Ovary (tissue), 7 donors: ENCODE data around the genes ZNF367, CDC14B, NUTM2G and TRMO.

- PRO-cap, 7 experiments: peak in 4 of 7 experiments; most common plus-strand start chr9:95876275 (in 1); most common minus-strand start chr9:95876349 (in 4)
- RAMPAGE, long total RNA, 2 experiments: no peak in any of the 2 experiments
Measured at GRCh38 chr9:95876186-95876588, 696 bp downstream of the ERCC6L2 start.

DNA sequence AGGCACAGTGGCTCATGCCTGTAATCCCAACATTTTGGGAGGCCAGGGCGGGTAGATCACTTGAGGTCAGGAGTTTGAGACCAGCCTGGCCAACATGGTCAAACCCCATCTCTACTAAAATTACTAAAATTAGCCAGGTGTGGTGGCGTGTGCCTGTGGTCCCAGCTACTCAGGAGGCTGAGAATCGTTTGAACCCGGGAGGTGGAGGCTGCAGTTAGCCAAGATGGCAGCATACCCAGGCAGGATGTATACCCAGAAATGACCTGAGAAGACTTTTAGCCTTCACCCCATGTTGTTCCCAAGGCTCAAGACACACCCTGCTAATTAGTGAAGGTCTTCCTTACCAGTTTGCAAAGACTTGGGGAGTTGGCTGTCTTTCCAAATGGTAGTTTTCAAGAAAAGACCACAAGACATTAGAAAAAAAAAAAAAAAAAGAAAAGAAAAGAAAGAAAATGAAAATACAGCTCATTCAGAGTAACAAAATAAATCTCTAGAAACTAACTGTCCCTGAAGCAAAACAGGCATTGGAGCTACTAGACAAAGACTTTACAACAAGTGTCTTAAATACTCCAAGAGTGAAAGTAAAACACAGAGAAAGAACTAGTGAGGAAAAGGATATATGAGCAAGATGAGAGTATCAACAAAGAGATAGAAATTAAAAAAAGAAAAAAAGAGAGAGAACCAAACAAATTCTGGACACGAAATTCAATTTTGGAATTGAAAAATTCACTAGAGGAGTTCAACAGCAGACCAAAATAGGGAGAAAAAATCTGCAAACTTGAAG, 73.1 kb downstream of the ERCC6L2 start:
- PRO-cap, 7 experiments: no peak in any of the 7 experiments
- RAMPAGE, long total RNA, 2 experiments: start-site peak on the plus strand in 1 of 2 experiments, centred at position 235 of the sequence, 7 reads per replicate

GRCh38 chr9:95967061-95967794, 91.7 kb downstream of the ERCC6L2 start:
- PRO-cap, 7 experiments: no peak in any of the 7 experiments
- RAMPAGE, long total RNA, 2 experiments: no peak in any of the 2 experiments

DNA sequence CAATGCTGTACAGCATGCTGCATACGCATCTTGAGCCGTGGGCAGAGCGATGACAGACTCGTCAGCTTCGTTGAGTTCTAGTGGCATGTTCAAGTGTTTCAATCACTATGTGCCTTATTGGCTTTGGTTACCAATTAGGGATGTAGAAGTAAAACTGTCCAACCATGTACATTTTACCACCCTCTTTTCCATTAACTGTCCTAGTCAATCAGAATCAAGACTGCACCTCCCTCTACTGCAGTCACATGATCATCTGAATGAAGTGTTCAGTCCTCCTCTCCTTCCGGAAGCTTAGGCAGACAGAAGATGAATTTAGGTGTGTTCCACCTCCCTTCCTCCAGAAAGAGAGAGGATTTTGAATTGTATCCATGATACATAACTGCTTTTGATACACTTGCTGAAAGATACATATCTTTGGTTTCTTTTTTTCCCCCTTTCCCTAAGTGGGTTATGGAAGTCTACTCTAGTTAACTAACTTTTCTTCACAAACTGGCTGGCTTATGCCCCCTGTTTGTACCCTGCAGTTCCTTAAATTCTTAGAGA, 133.7 kb downstream of the ERCC6L2 start:
- PRO-cap, 7 experiments: no peak in any of the 7 experiments
- RAMPAGE, long total RNA, 2 experiments: no peak in any of the 2 experiments

- PRO-cap, 7 experiments: peak in 6 of 7 experiments; most common plus-strand start chr9:96023002 (in 3); most common minus-strand start chr9:96022847 (in 6)
- RAMPAGE, long total RNA, 2 experiments: no peak in any of the 2 experiments
Measured at GRCh38 chr9:96022638-96023072, 147.2 kb downstream of the ERCC6L2 start.

- PRO-cap, 7 experiments: no peak in any of the 7 experiments
- RAMPAGE, long total RNA, 2 experiments: no peak in any of the 2 experiments
Measured at GRCh38 chr9:96061160-96062097, 185.9 kb downstream of the ERCC6L2 start.

GRCh38 chr9:96129186-96129494, 172.8 kb downstream of the HSD17B3 start:
- PRO-cap, 7 experiments: no peak in any of the 7 experiments
- RAMPAGE, long total RNA, 2 experiments: no peak in any of the 2 experiments

- PRO-cap, 7 experiments: peak in 7 of 7 experiments; most common plus-strand start chr9:96418316 (in 2); most common minus-strand start chr9:96418386 (in 4)
- RAMPAGE, long total RNA, 2 experiments: no peak in any of the 2 experiments
Measured at GRCh38 chr9:96418029-96418796, at the start of gene ZNF367. TSS of gene ZNF367 (minus strand) at chr9:96418370.

- PRO-cap, 7 experiments: no peak in any of the 7 experiments
- RAMPAGE, long total RNA, 2 experiments: no peak in any of the 2 experiments
Measured at GRCh38 chr9:96486140-96486648, 36.2 kb downstream of the HABP4 start.

- PRO-cap, 7 experiments: no peak in any of the 7 experiments
- RAMPAGE, long total RNA, 2 experiments: no peak in any of the 2 experiments
Measured at GRCh38 chr9:96574918-96575457, 44.7 kb downstream of the CDC14B start.

- PRO-cap, 7 experiments: peak in 6 of 7 experiments; most common plus-strand start chr9:96619296 (in 1); most common minus-strand start chr9:96619843 (in 3)
- RAMPAGE, long total RNA, 2 experiments: no peak in any of the 2 experiments
Measured at GRCh38 chr9:96619030-96620285, at the start of gene CDC14B. TSS of gene CDC14B (minus strand) at chr9:96619843.

DNA sequence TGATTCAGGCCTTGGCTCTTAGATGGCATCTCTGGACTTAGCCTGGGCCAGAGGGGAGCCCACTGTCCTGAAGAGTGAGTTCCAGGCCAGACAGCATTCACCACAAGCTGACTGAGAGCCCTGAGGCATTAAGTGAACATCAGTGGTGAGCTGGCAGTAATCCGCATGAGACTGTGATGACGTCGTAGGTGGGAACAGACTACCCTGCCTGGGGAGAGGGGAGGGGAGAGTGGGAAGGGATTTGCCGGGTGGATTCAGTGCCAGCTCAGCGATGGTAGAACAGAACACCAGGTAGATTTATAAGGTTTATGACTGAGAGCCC, 5.5 kb upstream of the ZNF782 start:
- PRO-cap, 7 experiments: no peak in any of the 7 experiments
- RAMPAGE, long total RNA, 2 experiments: no peak in any of the 2 experiments

GRCh38 chr9:96928803-96929255, at the start of gene NUTM2G:
TSS of gene NUTM2G (plus strand) at chr9:96928843.
- PRO-cap, 7 experiments: no peak in any of the 7 experiments
- RAMPAGE, long total RNA, 2 experiments: no peak in any of the 2 experiments

DNA sequence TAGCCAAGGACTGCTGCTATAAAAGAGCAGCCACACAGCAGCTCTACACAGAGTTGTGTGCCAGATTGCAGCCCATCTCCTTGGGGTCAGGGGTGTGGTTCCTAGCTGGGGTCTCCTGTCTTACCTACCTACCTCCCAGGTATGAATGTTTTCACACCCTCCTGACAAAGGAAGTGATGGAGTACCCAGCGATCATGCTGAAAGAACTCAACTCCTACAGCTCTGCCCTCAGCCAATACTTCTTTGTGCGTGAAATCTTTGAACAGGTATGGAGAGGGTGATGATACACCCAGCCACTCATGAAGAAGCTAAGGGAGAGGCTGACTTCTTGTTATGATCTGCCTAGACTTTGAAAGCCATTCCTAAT, 20.4 kb downstream of the CCDC180 start:
- PRO-cap, 7 experiments: no peak in any of the 7 experiments
- RAMPAGE, long total RNA, 2 experiments: no peak in any of the 2 experiments

GRCh38 chr9:97406673-97407151, 5.2 kb upstream of the TDRD7 start:
- PRO-cap, 7 experiments: no peak in any of the 7 experiments
- RAMPAGE, long total RNA, 2 experiments: no peak in any of the 2 experiments

DNA sequence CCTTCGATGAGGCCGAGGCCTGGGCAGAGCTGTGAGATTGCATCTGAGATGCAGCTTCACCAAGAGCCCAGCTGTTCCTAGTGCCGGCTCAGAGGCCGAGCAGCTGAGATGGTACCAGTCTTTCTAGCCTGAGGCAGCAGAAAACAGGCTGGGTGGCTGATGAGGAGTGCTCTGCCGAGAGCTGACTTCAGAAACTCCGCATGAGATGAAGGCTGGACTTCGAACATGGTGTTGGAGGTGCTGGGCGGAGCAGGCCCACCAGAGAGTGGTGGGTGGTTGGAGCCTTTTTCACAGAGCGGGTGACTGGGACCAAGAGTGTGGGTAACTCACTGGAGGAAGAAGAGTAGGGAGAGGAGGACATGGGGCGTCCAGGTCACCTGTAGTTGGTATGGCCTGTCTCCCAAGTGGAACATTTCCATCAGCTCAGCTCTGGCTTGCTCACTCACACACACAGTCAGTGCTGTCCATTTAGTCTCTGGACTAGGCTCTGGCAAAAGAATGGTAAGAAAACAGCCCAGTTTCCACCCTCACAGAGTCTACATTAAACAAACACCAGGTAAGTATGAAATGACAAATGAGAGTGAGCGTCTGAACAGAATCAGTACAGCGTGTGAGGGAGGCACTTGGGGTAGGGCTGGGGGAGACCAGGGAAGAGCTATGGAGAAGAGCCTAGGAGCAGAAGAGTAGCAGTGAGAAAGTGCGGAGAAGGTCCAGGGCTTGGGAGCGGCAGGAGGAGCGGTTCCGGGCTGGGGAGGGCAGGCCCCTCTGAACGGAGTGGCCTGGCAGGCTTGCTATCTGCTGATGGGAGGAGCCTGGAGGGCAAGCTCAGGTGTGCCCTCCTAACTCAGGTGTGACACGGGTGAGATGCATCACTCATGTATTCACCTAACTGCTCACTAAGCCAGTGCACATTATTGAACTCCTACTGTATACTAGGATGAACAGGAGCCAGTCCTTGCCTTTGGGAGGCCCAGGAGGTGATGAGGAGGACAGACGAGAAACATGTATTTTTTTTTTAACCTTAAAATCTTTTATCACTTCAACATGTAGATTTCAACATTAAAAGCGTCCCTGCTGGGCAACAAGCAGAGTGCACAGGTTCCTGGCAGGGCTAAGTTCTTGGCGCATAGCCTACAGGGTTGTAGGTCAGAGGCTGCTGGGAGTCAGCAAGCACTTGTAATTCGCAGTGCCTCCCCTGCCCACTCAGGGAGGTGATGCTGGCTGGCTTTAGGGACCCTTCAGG, 55.1 kb downstream of the TMOD1 start:
- PRO-cap, 7 experiments: no peak in any of the 7 experiments
- RAMPAGE, long total RNA, 2 experiments: no peak in any of the 2 experiments

DNA sequence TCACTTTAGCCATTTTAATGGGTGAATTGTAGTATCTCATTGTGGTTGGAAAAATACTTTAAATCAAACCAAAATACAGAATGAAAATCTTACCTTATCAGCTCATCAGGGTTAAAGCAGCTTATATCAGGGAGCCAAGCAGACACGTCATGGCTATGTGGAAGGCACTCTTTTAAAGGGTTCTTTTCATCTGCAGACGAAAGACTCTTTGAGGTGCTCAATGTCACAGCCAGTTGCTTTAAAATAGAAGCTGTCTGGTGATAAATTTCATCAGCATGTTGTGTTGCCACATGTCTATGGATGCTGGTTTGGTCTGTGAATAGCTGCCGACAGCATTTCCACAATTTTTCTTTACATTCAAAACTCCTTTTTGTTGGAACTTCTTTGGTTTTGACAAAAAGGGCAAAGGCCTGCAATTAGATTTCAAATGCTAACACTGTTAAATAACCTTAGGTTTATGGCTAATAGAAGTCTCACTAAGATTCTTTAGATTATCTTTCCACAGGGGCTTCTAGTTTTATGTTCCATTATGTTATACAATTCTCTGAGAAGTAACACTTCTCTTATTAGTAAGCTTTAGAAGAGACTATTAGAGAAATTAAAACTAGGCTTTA, 7.5 kb downstream of the TSTD2 start:
- PRO-cap, 7 experiments: no peak in any of the 7 experiments
- RAMPAGE, long total RNA, 2 experiments: no peak in any of the 2 experiments

DNA sequence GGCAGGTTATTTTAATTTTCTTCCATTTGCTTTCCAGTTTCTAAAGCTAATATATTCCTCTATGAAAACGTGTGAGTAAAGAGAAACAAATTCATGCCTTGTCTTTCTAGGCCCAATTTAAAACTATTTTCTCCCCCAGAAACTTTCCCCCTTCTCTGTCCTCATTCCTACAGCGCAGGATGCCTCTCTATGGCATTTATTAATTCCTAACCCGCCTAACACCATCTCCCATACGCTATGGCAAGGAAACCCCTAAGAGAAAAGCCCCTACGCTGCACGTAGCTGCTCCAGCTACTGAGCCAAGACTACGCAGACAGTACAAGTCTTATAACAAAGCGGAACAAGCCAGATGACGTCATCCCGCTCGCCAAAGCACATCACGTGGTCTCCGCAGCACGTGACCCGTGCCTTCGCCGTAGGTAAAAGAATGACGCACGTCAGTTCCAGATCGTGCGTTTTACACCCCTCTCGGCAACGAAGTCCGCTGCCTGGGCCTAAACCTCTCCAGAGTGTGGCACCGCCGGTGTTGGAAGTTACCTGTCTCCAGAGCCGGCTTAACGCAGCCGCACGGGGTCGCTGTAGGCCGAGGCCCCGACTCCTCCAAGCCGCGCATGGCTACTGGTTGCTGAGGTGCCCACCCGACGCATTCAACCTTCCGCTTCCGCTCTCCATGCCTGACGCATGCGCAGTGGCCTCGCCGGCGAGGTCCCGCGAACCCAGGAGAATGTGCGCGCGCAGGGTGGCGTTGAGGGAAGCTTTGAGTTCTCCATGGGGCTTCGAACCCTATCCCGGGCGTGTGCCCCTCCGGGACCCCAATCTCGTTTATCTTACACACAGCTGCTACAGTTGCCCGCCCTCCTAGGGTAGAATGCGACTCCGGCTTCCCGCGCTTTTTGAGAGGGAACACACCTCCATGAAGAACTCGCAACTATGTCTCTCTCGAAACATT, at the start of gene TRMO:
Gene TRMO, minus strand, starts transcription at position 620 of the 949 bp plus-strand sequence.
- PRO-cap, 7 experiments: peak in 7 of 7 experiments; most common plus-strand start position 405 of the sequence (in 5); most common minus-strand start position 620 of the sequence (in 7)
- RAMPAGE, long total RNA, 2 experiments: start-site peak on the minus strand in 2 of 2 experiments, centred at positions 303 to 624 of the sequence, 27 to 224 reads per replicate

GRCh38 chr9:97980436-97980916, 2.7 kb upstream of the ANP32B start:
- PRO-cap, 7 experiments: no peak in any of the 7 experiments
- RAMPAGE, long total RNA, 2 experiments: no peak in any of the 2 experiments

DNA sequence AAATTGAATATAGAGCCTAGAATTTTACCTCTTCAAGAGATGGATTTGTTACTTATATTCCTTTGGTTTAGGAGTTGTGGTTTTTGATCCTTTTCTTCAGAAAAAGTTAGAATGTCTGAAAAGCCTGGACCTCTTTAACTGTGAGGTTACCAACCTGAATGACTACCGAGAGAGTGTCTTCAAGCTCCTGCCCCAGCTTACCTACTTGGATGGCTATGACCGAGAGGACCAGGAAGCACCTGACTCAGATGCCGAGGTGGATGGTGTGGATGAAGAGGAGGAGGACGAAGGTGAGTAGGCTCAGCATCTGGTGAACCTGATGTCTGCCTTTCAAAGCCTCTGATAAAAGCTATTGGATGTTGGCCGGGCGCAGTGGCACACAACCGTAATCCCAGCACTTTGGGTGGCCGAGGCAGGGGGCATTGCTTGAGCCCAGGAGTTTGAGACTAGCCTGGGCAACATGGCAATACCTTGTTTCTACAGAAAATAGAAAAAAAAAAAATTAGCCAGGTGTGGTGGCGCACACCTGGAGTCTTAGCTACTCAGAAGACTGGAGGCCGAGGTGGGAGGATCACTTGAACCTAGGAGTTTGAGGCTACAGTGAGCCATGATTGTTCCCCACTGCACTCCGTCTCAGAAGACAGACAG, 21.8 kb downstream of the ANP32B start:
- PRO-cap, 7 experiments: no peak in any of the 7 experiments
- RAMPAGE, long total RNA, 2 experiments: no peak in any of the 2 experiments